Stomach (tissue), 7 donors: Measurements from ENCODE around the gene UBE4A.

GRCh38 chr11:118359061-118359815 is at the start of gene UBE4A:
TSS of gene UBE4A (plus strand) at chr11:118359600.
- PRO-cap, result bidirectional peak, plus-strand start at chr11:118359634, minus-strand start at chr11:118359467
- RAMPAGE, long total RNA, 5 experiments, result start-site peak on the plus strand in 4 of 5 experiments, at chr11:118359599-118359647 at its widest, 148 to 2,731 reads per replicate
- RRBS, result no CpG with 5 or more reads among the region's 30 CpGs

DNA sequence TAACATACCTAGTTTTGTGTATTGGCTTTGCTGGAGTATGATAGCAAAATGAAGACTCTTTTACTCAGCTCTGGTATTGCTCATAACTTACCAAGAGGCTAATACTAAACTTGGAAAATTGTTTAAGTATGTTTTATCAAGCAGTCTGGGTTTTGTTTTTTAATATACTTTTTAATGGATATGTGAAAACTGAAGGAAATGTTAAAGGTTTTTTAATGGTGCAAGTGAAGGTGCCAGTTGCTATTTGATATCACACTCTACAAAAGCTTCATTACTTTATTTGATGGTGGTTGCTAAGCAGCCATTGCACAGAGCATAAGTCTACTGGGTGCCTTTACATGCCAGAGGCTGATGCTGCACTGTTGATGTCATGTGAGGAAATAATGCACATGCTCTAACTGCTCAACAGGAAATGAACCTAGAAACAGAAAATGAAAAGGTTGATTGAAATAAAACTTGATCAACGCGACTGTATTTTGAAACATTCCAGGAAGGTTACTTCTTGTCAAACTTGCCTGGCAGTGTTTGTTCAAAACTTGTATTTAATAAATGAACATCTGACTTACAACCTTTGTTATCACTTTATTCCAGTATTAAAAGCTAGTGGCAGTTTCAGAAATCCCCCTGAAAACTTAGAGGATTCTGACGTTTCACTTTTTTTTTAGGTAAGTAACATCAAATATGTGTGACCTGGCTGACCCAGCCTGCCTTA is 2.6 kb upstream of the ATP5MG start:
- PRO-cap, result no peak
- RAMPAGE, long total RNA, 5 experiments, result no peak in any of the 5 experiments
- RRBS, result no CpG with 5 or more reads among the region's 3 CpGs

- PRO-cap, result no peak
- RAMPAGE, long total RNA, 5 experiments, result start-site peak on the plus strand in 2 of 5 experiments, at chr11:118525054-118525621 at its widest, 7 to 9 reads per replicate
- RRBS, result 96% methylated on average over 7 of the region's 16 CpGs
These were observed 2.0 kb upstream of the TTC36 start for GRCh38 chr11:118524867-118526073.

- PRO-cap, result no peak
- RAMPAGE, long total RNA, 5 experiments, result no peak in any of the 5 experiments
- RRBS, result 2% methylated on average over 19 of the region's 38 CpGs
These were observed 638 bp downstream of the ARCN1 start for GRCh38 chr11:118572569-118573525.

DNA sequence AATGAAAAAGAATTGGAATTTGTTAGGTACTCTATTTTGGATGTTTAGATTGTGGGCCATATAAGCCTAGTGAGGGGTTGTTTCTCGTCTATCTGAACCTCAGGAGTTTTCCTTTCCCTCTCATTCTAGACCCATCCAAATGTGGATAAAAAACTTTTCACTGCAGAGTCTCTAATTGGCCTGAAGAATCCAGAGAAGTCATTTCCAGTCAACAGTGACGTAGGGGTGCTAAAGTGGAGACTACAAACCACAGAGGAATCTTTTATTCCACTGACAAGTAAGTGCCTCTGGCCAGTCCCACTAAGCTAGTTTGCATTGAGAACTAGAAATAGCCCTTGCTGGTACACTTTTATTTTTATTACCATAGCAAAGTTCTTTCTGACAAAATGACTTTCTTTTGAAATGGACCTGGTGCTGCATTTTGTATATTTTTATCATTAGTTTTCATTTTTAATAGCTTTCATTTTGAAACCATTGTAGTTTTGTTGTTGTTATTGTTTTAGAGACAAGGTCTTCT is 14.8 kb upstream of the PHLDB1 start:
- PRO-cap, result no peak
- RAMPAGE, long total RNA, 5 experiments, result start-site peak on the plus strand in 1 of 5 experiments, centred at position 178 of the sequence, 10 reads per replicate
- RRBS, result no CpG with 5 or more reads among the region's 2 CpGs

- PRO-cap, result no peak
- RAMPAGE, long total RNA, 5 experiments, result start-site peak on the plus strand in 1 of 5 experiments, at chr11:118652558-118652742 at its widest, 6 reads per replicate
- RRBS, result no CpG with 5 or more reads among the region's 5 CpGs
These were observed 27.0 kb downstream of the TREH start for GRCh38 chr11:118652369-118653015.

GRCh38 chr11:118688233-118688905 is 8.9 kb upstream of the TREH start:
- PRO-cap, result no peak
- RAMPAGE, long total RNA, 5 experiments, result no peak in any of the 5 experiments
- RRBS, result 90% methylated on average over 1 of the region's 17 CpGs

GRCh38 chr11:118695764-118696346 is 16.4 kb upstream of the TREH start:
- PRO-cap, result no peak
- RAMPAGE, long total RNA, 5 experiments, result no peak in any of the 5 experiments
- RRBS, result 62% methylated on average over 3 of the region's 9 CpGs

DNA sequence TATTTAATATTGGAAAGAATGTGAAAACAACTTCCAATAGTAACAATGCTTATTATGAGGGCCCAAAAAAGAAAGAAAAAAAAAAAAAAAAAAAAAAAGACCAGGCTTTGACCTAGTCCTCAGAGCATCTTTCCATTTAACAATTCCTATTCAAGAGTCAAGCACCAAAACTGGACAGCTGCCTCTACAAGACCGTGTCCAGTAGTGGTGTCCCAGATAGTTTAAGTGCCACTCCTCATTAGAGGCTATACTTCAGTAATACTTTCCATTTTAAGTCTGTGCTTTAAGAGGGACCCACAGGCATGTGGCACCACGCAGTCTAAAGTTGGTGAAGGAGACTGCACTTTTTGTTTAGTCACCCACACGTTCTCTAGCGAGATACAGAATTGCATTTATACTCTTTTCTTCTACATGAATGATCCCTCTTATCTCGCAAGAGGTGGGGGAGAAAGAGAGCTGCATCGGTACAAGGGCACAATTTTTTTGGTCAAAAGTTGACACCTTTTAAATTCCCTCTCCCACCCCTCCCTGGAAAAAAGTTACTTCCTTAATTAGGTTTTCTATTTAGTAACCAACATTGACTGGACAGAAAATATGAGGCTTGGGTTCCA is 41.6 kb downstream of the DDX6 start:
- PRO-cap, result no peak
- RAMPAGE, long total RNA, 5 experiments, result no peak in any of the 5 experiments
- RRBS, result no CpG with 5 or more reads among the region's 6 CpGs

DNA sequence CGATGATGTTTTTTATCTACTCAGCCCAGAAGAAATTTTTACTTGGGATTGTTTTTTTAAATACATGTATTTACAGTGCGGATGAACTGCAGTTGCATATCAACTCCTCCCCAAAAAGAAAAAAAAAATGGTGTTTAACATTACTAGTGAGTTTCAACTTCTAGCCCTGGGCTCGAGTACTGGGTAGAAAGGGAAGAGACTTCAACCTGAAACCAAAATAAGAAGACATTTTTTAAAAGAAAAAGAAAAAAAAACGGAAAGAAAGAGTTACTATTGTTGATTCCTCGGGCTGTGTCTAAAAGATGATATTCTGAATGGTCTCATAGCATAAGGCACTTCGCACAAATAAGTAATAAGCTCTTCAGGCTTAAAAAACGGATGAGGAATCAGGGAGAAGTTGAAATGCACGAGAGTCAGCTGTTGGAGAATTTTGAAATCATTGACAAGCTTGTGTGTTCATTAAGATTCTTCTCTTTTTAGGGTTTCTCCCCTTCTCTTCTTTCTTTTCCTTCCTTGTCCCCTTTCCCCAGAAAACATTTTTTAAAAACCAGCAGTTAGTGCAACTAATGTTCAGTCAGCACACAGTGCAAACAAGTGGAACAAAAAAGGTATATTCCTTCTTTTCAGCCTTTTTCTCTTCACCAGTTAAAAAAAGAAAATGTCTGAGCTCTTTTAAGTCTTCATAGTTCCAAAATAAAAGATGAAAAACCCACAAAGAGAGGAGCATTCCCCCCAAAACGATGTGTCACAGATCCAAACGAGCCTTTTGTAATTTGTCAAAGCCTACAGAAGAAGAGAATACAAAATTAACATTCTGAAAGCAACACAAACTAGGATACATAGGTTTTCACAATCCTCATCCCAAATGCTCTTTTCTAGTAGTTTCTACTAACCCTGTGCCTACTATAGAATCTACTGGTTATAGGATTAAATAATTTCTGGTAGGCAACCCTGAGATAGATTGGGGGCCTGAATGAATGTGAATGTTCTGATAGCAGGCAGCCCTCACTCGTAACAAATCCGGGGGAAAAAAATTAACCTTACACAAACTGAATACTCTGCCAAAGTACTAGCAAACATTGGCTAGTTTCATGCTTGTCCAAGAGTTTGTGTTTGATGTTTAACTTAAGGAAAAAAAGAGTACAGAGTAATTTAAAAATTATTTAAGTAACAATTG is 39.3 kb downstream of the DDX6 start:
- PRO-cap, result no peak
- RAMPAGE, long total RNA, 5 experiments, result no peak in any of the 5 experiments
- RRBS, result no CpG with 5 or more reads among the region's 12 CpGs

DNA sequence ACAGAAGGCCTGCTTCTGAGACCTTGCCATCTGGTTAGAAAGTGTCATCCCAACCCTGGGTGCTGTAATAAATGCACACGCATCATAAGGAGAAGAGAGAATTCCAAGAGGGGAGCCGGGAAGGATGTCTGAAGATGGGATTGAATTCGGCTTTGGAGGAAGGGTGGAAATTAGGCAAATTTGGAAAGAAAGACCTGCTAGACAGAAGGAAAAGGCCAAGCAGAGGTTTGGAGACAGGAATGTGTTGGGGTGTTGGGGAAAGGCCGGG is 6.6 kb downstream of the CXCR5 start:
- PRO-cap, result no peak
- RAMPAGE, long total RNA, 5 experiments, result no peak in any of the 5 experiments
- RRBS, result no CpG with 5 or more reads among the region's 4 CpGs

GRCh38 chr11:118908334-118908979 is 17.3 kb downstream of the BCL9L start:
- PRO-cap, result no peak
- RAMPAGE, long total RNA, 5 experiments, result start-site peak on the minus strand in 2 of 5 experiments, at chr11:118908286-118909190 at its widest, 16 to 32 reads per replicate
- RRBS, result no CpG with 5 or more reads among the region's 12 CpGs

DNA sequence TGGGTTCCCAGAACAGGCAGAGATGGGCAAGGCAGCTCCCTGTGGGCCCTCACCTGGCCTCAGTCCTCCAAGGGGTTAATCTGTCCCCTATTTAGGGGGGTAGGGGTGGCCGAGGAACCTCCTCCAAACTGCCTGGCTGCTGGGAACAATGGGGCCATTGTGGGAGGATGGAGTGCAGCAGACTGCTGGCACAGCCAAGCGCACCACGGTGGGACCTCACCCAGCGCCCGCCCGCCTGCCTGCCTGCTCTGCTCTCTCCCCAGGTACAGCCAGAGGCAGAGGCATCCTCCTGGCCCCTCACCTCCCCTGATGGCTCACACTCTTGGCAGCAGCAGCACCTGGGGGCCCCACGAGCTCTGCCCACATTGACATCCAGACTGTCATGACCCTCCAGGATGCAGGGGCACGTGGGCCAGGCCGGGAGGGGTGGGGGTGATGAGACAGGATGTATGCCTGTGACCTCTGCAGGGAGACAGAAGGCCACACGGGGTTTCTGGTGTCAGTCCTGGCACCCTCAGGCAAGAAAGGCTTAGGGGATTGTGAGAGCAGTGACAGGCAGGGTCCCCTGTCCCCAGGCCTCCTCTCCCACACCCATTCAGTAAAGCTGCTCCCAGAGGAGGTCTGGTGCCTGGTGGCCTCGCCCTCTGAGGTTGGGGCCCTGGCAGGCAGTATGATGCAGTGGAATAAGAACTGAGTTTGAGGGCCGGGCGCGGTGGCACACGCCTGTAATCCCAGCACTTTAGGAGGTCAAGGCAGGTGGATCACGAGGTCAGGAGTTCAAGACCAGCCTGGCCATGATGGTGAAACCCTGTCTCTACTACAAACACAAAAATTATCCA is 11.4 kb downstream of the BCL9L start:
- PRO-cap, result bidirectional peak, plus-strand start at position 157 of the sequence, minus-strand start at position 135 of the sequence; bidirectional peak, plus-strand start at position 686 of the sequence, minus-strand start at position 379 of the sequence
- RAMPAGE, long total RNA, 5 experiments, result start-site peak on the minus strand in 1 of 5 experiments, centred at position 388 of the sequence, 6 reads per replicate
- RRBS, result no CpG with 5 or more reads among the region's 16 CpGs

- PRO-cap, result no peak
- RAMPAGE, long total RNA, 5 experiments, result no peak in any of the 5 experiments
- RRBS, result no CpG with 5 or more reads among the region's 2 CpGs
These were observed 3.7 kb downstream of the RPS25 start for GRCh38 chr11:119014529-119014717.

GRCh38 chr11:119021254-119022392 is 3.1 kb downstream of the TRAPPC4 start:
- PRO-cap, result no peak
- RAMPAGE, long total RNA, 5 experiments, result start-site peak on the plus strand in 1 of 5 experiments, at chr11:119021771-119022001 at its widest, 6 reads per replicate
- RRBS, result 71% methylated on average over 1 of the region's 20 CpGs

DNA sequence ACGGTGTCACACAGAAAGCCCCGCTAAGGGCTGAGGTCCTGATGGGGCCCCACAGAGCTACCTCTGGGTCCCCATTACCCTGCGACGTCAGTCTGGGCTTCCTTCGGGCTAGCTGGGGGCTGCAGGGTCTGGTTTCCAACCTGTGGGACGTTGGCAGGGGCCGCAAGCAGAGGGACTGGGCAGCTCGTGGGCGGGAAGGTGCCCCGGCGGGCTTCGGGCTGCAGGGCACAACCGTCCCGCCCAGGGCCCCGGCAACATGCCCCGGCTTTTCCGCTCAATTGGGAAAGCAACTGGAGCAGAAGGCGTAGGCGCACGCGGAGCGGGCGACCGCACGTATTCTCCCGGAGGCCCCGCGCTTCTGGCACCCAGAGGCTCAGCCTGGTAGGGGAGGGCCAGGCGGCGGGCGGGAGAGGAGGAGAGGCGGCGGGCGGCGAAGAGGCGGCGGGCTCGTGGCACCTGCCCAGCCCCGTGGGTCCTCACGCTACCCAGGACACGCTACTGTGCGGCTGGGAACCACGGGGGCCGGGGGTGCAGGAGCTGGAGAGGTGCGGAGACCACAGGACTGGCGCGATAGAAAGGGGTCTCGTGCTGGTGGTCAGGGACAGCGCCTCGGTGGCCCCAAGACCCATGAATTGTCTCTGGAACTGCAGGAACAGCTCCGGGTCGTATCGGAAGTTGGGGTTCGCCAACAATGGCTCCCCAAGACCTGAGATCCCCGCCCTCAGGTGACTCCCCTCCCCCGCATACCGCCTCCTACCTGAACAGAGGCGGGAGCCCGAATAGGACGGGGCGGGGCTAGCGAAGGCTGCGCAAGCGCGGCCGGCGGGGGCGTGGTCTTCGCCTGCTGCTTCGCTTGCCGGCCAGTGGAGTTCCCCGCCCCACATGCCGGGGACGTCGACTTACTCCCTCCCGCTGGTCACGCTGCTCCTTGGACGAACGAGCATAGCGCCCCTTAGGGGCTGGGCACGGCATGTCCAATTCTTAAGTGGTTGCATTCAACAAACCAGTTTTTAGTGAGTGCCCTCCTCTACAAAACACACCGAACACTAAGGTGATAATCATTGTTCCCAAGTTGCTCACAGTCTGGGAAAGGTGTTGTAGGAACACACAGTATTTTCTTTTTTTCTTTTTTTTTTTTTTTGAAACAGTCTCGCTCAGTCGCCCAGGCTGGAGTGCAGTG is 11.9 kb downstream of the TRAPPC4 start:
- PRO-cap, result bidirectional peak, plus-strand start at position 395 of the sequence, minus-strand start at position 341 of the sequence; bidirectional peak, plus-strand start at position 883 of the sequence, minus-strand start at position 745 of the sequence
- RAMPAGE, long total RNA, 5 experiments, result start-site peak on the minus strand in 5 of 5 experiments, centred at positions 322 to 779 of the sequence, 9 to 127 reads per replicate
- RRBS, result 1% methylated on average over 23 of the region's 84 CpGs

DNA sequence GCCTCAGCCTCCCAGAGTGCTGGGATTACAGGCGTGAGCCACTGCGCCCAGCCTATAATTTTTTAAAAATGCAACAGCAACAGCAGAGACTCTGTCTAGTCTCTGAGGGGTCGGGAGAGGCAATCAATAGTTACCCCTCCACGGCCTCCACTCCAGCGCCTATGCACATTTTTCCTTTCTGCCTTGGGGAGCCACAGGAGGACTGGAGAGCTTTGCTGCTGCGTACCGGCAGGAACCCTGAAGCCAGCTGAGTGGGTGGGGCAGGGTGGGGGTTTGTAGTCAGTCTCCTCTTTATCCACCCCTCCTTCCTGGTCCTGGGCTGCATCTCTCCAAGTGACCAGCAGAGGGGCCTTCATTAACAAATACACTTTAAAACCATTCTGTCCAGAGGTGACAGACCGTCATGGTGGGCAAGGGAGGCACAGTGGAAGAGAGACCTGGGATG is 4.1 kb upstream of the ABCG4 start:
- PRO-cap, result no peak
- RAMPAGE, long total RNA, 5 experiments, result no peak in any of the 5 experiments
- RRBS, result no CpG with 5 or more reads among the region's 8 CpGs

DNA sequence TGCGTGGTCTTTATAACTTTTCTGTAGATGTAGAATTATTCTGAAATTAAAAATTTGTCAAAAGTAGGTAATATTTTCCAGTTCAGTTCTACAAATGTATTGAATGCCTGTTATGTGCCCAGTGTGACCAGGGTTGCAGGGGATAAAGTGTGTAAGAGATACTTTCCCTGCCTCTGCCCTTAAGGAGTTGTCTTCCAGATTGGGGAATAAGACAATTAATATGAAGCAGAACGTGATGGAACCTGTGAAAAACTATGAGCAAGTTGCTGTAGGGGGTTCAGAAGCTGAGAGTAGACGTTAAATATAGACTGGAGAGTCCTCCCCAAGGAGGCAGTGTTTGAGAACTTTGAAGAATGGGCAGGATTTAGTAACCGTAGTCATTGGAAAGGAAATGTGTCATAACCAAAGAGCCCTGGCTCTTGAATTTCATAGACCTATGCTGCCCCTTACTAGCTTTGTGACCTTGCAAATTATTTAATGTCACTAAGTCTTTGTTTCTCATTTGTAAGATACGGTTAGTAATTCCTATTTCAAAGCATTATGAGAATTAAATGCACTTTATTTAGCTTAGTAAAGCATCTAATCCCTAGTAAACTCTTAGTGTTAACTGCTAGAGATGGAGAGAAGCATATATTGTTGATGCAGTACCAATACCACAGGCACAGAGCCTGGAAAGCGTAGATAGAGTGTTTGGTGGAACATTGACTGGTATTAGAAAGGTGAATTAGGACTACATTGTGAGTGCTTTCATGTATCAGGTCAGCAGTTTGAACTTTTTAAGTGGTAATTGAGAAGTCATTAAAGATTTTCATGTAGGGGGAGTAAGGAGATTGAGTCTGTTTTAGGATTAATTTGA is 54.2 kb downstream of the MCAM start:
- PRO-cap, result no peak
- RAMPAGE, long total RNA, 5 experiments, result no peak in any of the 5 experiments
- RRBS, result no CpG with 5 or more reads among the region's 6 CpGs

DNA sequence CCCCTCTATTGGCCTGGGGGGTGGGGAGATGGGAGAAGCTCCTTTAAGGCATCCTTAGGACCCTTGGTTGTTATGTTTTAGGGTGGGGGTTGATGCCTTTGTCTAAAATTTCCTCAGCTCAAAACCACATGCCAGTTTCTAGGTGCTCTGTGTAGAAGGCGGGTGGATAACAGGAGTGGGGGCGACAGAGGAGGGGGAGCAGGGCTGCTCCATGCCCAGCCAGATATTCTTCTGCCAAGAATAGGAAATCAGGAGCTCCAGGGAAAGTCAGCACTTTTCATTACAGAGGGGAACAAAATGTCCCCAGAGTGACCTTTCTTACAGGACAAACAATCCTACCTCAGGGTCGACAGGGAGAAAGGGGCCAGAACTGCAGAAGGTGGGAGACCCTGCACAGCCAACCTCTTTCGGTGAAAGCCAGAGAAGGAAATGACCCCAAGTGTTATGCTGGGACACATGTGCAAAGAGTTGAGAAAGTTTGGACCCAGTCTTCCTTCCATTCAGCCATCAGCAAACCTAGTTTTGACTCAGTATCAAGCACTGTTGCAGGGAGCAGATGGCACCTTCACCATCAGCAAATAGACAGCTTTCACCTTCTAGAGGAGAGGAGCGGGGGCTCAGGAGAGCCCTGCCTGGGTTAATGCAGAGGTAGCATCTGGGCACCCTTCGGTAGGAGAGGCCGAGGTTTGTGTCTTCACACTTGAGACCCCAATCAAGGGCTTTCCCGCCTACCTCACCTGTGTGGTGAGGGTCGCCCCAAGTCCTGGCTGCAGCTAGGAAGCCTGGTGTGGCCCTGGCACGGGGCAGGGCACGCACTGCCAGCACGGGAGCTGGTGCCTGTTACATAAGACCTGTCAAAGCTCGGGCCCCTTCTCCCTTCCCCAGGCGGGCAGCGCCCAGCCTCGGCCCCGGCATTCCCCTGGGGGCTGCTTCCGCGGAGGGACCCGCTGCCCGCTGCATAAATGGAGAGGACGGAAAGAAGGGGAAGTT is 16.1 kb upstream of the MFRP start:
- PRO-cap, result unidirectional peak, plus-strand start at position 367 of the sequence
- RAMPAGE, long total RNA, 5 experiments, result no peak in any of the 5 experiments
- RRBS, result no CpG with 5 or more reads among the region's 22 CpGs

GRCh38 chr11:119370502-119371195 is 10.8 kb downstream of the USP2 start:
- PRO-cap, result no peak
- RAMPAGE, long total RNA, 5 experiments, result no peak in any of the 5 experiments
- RRBS, result 25% methylated on average over 2 of the region's 10 CpGs